Right cardiac atrium (tissue), 1 donor: Measurements from ENCODE around the genes UNC5A and PRELID1.

GRCh38 chr5:176308530-176309151 lies 52.9 kb downstream of the KIAA1191 start:
- PRO-cap: no peak

- PRO-cap: no peak
Observed at GRCh38 chr5:176453338-176453836, 5.2 kb downstream of the FAF2 start.

- PRO-cap: no peak
Observed at GRCh38 chr5:176498723-176499361, 38.4 kb downstream of the RNF44 start.

- PRO-cap: bidirectional peak, plus-strand start at chr5:176538134, minus-strand start at chr5:176537869
Observed at GRCh38 chr5:176538018-176538301, 758 bp upstream of the RNF44 start.

DNA sequence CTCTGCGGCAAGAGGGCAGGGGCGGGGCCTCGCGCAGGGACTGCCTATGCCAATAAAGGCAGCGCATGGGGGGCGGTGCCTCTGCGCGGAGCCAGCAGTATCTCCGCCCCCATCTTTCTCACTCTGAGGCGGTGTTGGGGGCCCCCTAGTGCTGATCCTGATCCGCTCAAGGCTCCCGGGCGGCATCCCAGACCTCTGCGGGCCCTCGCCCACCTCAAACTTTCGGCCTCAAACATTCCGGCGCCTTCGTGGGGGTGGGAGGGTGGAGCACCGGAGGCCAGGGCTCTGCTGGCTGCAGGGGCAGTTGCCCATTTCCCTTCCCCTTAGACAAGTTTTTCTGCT lies 9.3 kb upstream of the GPRIN1 start:
- PRO-cap: no peak

DNA sequence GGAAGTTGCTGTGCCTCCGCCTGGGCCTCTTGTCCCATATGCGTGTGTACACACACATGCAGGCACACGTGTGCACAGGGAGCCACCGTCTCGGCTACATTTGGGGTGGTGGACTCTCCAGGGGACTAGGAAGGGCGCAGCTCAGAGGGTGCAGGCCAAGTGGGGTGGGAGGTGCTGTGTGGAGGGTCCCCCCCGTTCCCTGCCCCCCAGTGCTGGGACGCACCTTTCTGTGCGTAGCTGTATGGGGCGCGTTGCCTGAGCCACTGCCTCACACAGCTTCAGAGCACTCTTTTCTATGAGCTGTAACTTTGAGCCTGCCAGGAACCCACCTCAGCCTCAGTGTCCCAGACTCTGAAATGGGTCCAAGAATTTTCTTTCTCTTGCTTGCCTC lies 9.8 kb downstream of the TSPAN17 start:
- PRO-cap: no peak

DNA sequence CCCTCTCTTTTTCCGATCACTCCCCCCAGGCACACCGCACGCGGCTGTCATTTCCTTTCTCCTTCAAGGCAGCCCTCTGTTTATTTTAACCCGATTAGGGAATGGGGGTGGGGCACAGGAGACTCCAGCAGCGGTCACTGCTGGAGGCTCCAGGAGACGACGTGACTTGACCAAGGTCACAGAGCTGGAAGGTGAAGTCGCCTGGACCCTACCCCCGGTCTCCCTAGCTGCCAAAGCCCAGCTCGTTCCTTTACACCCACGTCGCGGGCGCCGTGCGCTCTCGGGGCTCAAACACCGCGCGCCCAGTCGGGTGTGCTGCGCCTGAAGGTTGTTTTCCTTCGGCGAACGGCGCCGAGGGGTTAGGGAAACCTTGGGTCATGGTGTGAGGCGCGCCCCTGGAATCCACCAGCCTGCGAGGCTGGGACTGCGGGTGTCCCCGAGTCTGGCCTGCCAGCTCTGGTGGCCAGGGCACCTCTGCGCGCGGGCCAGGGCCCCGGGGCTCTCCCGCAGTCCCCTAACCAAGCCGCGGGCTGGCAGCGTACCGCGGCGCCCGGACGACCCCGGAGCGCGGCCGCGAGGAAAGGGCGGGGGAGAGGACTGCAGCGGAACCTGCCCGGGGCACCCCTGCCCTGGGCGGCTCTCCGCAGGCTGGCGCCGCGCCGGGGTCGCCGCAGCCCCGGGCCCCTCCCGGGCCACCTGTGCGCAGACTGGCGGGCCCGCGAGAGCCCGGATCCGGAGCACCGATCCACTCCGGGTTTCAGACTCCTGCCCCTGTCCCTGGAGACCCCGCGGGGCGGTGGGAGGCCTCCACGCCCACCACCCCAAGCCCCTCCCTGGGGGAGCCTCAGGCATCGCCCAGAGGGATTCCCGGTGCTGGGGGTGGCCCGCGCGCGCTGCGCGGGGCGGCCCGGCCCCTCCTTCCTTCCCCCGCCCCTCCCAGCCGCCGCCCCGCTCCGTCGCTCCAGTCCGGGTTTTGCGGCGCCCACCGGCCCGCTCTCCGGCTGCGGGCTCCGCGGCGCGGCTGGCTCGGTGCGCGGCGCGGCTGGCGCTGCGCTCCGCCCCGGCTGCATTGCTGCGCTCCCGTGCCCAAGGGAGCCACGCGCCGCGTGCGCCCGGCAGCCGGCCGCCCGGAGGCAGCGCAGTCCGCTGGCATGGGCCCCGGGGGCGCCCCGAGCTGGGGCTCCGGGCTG lies at the start of gene UNC5A:
Gene UNC5A, plus strand, starts transcription at position 1,067 of the 1,190 bp plus-strand sequence.
- PRO-cap: no peak

- PRO-cap: unidirectional peak, plus-strand start at chr5:177132088
Observed at GRCh38 chr5:177131592-177132177, 1.9 kb upstream of the NSD1 start.

GRCh38 chr5:177302325-177302821 lies 1.1 kb downstream of the RAB24 start:
- PRO-cap: no peak

GRCh38 chr5:177303493-177304154 lies at the start of gene PRELID1:
PRELID1 (plus strand) TSS chr5:177303799.
- PRO-cap: bidirectional peak, plus-strand start at chr5:177303777, minus-strand start at chr5:177303715

GRCh38 chr5:177310796-177311283 lies 858 bp downstream of the MXD3 start:
- PRO-cap: no peak

- PRO-cap: no peak
Observed at GRCh38 chr5:177312720-177313185, 1.1 kb upstream of the MXD3 start.

GRCh38 chr5:177338978-177339913 lies 12.2 kb downstream of the LMAN2 start:
- PRO-cap: no peak

DNA sequence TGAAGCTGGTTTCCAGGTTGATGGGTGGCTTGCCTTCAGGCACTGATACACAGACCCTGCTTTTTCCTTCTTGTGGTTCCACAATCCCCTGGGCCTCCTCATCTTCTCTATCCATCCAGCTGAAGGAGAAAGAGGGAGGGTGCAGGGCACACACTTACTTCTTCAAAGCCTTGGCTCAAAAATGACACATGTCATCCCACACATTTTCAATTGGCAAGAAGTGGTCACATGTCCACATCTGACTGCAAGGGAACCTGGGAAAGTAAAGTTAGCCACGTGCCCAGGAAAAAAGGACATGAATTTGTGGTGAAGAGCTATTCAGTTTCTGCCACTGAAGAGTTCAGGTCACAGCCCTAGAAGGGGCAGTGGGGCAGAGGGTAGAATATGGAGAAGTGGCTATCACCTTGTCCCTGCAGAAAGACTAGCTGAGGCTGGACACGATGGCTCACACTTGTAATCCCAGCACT lies 2.0 kb upstream of the RGS14 start:
- PRO-cap: no peak

DNA sequence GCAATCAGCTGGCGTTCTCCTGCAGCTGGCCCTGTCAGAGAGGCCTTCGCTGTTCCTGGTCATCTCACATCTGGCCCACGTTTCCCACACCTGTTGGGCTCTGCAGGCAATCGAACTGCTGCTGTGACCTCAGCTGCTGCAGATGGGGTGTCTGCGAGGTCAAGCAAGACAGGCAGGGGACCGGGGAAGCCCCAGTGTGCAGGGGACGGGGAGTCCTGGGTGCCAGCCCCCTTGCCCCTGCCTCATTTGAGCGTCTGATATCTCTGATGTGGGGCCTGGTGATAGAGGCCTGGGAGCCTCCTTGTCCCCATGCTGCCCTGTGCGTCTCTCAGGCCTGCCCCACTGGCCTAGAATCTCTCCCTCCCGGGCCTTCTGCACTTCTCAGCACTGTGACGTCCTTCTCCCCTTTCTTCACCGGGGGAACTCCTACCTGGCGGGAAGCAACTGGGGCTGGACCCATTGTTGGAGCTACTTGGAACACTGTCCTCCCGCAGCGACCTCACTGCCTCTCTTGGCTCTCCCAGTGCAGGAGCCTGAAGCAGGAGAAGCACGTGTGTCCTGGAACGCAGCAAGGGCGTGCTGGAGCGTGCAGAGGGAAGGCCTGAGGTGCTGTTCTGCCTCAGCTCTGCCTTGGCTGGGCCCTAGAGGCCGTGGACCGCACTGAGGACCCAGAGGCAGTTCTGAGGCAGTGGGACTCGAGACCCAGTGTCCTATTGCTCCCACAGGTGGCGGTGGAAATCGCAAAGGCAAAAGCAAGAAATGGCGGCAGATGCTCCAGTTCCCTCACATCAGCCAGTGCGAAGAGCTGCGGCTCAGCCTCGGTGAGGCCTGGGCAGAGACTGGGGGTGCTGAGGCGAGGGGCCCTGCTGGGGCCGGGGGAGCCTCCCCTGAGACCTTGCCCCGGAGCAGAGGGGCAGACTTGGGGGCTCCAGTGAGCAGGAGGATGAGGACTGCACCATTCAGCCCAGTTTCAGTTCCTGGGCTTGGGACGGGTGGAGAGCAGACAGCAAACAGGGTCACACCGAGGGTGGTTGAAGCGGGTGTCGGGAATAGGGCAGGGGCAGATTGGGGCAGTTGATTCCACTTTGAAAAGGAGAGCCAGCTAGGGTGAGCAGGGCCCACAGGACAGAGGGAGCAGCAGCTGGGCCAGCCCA lies 4.0 kb downstream of the GRK6 start:
- PRO-cap: no peak

- PRO-cap: no peak
Observed at GRCh38 chr5:177447488-177448371, 1.1 kb downstream of the PRR7 start.

DNA sequence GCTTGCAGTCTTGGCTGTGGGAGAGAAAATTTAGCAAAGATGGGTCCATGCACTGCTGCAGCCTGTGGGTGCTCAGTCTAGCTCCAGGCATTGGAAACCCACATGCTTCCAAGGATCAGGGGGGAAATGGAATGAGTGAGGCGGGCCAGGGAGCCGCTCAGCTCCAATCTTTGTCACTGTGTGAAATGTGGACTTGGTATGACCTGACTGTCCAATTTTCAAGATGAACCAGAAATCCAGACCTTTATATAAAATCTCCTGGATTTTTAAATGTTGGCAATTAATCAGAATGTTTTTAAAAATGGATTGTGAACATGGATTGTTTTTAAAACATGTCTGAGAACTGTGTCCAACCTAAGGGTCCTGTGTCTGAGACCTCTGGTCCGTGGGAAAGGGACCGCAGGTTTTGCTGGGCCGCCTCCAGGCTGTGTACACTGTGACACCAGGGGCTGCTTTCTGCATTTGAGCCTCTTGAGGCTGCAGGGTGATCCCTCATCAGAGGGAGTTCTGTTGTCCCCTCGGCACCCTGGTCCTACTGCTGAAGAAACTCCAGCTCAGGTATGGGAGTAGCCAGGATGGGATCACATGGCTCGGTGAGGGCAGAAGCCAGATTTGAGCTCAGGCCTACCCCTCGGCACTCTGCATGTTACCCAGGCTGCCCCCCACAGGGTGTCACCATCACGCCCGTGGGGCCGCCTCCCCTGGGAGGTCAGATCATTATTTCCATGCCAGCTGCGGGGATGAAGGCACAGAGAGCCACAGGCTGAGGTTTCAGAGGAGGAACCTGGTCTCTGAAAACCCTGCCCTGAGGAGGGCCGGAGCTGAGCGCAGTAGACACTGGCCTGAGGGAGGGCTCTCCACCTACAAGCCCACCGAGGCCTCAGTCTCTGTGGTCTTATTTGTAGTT lies 2.5 kb downstream of the PRR7 start:
- PRO-cap: no peak

GRCh38 chr5:177456128-177456795 lies 9.6 kb downstream of the PRR7 start:
- PRO-cap: no peak

DNA sequence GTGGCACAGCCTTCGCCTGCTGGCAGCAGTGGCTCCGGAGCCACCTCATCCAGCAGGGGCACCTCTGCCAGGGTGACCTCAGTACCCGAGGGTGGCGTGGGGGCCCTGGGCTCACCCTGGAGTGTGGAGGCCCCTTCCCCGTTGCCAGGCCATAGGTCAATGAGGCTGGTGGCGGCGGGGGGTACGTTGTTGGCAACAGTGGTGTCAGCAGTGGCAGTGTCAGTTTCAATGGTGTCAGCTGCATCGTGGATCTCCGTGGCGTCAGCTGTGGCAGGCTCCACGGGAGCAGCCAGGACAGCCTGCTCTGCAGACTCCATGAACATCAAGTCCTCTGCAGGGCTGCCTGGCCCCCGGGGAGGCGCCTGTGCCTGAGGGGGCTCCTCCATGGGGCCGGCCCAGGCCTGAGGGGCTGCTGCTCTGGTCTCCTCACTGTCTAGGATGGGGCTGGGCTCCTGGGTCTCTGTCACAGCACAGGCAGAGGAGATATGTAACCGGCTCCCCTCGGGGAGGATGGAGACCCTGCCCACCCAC lies 11.7 kb downstream of the PRR7 start:
- PRO-cap: no peak

- PRO-cap: no peak
Observed at GRCh38 chr5:177471549-177472226, 1.7 kb downstream of the DBN1 start.